Calu3 (cell line): Measurements from ENCODE around the gene LRMDA.

GRCh38 chr10:75136808-75137277 is 25.4 kb downstream of the SAMD8 start:
- PRO-cap, result no peak

GRCh38 chr10:75207952-75208703 is 2.5 kb upstream of the VDAC2 start:
- PRO-cap, result no peak

- PRO-cap, result no peak
These were observed 12.0 kb downstream of the COMTD1 start for GRCh38 chr10:75223450-75224441.

GRCh38 chr10:75224442-75224980 is 11.2 kb downstream of the COMTD1 start:
- PRO-cap, result no peak

- PRO-cap, result no peak
These were observed 3.7 kb downstream of the COMTD1 start for GRCh38 chr10:75231909-75232575.

GRCh38 chr10:75283720-75284407 is 48.1 kb upstream of the COMTD1 start:
- PRO-cap, result no peak

DNA sequence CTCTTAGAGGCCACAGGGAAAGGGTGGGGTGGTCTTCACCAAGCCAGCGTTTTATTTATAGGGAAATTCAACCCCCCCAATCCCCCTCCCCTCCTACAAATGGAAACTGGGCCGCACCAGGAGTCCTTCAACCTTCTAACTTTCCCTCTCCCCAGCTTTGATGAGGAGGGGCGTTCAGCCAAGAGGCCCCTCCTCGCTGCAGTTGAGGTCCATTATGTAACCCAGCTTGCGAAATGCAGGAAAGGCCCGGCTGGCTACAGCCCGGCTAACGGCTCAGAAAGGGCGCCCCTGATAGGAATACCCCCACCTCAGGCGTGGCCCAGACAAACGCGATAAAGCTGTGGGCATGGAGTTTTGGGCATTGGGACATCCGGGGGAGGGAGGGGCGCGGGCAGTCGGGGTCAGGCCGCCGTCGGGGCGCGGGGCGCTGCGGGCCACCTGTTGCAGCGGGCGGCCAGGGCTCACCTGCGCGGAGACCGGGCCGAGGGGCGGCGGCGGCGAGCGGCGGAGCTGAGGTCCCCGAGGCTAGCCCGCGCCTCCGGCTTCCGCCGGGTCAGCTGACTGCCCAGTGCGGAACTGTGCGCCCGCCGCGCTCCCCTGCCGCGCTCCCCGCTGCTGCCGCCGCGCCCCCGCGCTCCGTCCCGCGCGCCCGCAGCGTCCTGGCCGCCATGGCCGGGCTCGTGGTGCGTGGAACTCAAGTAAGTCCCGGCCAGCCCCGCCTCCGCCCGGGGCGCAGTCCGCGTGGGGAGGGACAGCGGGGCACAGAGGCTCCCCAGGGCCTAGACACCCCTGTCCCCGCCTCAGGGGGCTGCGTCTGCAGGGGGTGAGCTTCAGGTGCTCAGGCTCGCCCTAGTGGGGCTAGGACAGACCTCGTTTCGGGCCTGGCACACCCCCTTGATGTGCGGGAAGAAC is at the start of gene LRMDA:
Gene LRMDA, plus strand, starts transcription at position 568 of the 912 bp plus-strand sequence.
- PRO-cap, result bidirectional peak, plus-strand start at position 268 of the sequence, minus-strand start at position 159 of the sequence; bidirectional peak, plus-strand start at position 575 of the sequence, minus-strand start at position 559 of the sequence; unidirectional peak, minus-strand start at position 696 of the sequence

DNA sequence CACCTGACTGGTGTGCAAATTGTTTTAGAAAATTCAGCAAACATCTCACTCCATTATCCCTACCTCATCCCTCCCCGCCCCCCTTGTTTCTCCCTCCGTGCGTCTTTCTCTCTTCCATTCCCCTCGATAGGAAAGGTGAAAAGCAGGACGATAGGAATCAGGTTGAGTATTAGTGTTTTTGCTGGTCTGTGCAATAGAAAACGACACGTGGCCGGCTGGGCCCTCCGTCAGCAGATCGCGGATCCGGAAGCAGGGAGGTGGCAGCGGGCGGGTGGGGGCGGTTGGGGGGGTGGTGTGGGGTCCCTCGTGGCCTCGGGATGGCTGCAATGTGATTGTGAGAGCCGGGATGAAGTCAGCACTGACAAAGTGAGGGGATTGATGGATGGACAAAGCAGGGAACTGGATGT is 280.7 kb downstream of the LRMDA start:
- PRO-cap, result no peak

GRCh38 chr10:75755001-75755979 is 323.9 kb downstream of the LRMDA start:
- PRO-cap, result no peak

DNA sequence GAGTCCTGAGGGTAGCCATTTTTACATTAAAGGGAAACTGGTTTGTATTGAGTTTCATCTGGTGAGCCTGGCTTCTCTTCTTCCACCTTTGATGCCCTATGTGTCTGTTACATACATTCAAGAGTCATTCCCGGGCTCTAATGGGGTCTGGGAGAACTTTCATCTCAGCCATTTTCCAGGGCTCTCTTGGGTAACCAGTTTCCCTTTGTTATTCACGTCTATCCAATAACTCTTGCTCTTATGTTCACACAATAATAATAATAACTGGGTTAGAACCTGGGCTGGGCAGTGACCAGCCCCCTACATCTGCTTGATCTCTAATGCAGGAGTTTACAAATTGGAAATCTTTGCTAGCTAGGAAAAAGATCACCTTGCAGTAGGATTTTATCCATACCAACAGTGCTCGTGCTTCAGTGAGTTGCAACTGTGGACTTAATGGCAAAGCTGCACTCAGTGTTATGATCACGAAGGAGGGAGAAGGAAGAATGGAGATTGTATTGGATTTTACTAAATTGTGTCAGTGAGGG is 685.4 kb downstream of the LRMDA start:
- PRO-cap, result no peak

DNA sequence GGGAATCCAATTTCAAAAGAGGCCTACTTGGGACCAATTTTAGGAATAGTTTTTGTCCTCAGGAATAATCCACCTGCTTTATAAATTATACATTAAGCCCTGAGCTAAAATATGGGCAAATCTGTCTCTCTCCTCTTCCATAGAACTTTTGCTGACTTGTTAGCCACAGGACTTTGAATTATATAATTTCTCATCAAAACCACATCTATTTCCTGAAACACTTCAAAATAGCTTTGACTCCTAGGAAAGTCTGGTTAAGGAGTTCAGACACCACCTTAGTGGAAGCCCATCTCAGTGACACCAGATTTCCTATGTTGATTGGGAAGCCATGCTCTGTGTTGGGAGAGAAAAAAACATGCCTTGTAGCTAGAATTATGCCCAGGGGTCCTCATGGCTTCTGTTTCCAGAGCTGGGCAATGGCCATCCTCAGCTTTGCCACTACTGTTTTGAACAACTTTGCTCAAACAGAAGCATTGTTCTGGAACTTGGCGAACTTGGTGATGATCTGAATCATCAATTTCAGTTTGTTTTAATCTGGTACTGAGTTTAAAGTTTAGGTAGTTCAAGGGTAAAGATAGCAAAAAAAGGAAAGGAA is 736.7 kb downstream of the LRMDA start:
- PRO-cap, result no peak

DNA sequence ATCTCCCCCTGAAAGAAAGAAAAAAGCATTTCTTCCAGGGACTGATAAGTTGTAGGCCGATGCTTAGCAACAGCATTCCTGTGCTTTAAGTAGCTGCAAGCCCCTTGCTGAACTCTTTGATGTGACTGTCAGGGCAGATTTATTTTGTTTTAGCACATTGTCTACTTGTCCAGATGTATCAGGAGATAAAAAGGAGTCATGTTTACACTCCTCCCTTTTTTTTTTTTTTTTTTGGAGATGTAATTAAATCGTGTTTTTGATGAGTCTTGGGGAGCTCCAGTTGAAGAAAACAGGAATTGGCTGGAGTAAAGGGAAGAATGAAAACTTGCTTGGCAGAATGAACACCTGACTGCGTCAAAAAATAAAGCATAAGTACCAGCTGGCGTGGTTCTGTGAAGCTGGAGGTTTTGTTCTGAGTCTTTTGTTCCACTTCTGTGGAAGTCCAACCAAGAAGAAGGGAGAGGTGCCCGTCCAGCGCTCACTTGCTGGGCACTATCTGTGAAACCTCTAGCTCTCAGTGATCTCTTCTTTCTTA is 871.6 kb downstream of the LRMDA start:
- PRO-cap, result no peak

- PRO-cap, result no peak
These were observed 1093.9 kb downstream of the KCNMA1 start for GRCh38 chr10:76543713-76544100.

DNA sequence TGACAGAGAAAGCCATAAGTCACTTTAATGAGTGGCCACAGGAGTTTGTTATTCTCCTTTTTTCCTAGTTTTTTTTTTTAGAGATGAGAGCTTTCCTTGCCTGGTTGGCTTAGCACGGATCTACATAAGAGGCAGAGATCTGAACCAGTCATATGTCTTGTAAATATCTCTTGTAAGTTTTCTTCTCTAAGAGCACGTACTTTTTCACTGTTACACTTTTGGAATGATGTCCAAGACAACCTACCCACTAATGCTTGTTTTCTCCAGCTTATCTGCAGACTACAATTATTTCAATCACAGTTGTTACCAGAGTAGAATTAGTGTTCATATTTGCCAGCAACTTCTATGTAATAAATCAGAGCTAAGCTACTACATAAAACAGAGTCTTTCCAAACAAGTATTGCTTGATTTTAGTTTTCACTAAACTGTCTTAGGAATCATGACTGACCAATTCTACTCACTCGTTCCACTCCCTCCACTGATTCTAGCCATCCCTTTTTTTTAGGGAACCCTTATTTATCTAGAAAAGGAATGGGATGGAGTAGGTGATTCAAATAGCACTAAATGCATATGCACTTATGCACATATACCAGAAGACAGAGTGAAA is 444.5 kb downstream of the KCNMA1 start:
- PRO-cap, result no peak

- PRO-cap, result no peak
These were observed 286.9 kb downstream of the KCNMA1 start for GRCh38 chr10:77350589-77351154.

DNA sequence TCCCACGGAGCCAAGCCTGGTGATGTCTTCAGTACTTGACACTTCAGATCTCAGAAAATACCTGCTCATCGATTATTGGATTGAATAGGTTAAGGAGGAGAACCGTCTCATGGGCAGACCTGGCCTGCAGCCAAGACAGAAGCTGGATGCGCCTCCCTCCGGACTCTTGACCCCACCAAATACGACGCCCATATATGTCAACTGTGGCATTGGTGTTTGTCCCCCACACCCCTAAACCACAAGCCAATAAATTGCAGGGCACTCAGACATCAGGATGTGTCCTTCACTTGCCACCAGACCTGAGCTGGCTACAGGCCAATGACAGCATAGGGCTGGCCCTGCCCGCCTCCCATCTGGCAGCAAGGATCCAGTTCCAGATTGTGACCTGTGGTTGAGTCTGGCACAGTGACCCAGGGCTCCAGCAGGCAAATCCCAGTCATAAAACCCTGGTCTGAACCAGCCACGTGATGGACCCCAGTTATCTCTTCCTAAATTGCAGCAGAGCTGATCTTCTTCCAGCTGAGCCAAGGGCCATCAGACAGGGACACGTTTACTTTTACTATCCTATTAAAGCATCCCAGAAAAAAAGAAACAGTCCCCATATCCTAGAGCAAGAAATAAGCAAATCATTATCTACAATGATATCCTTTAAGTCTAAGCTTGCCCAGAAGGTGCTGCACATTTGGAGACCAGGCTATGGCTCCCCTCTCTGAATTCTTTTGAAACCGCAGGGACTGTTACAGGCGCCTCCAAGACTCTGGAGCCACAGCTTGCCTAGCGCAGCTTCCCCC is 157.5 kb downstream of the KCNMA1 start:
- PRO-cap, result no peak

DNA sequence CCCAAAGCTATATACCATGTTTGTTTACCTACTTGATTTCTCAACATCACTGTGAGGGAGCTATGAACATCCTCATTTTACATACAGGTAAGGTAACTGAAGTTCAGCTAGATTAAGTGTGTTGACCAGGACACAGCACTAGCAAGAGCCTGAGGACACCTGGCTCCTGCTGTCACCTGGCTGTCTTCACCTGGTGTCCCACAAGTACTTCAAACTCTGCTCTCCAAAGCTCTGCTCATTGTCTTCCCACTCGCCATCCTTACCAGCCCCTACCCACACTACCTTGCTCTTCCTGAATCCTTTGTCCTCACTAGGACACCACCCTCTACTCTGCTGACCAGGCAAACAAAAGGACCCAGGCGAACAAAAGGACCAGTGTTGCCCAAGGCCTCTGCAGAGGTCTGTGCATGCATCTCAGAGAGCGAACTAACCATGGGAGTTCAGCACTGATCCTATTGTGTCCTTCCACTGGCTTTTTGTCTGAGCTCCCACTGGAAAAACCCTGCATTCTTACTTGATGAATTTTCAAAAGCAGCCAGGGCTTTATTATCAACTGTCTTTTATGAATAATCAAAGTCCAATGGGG is 140.9 kb downstream of the KCNMA1 start:
- PRO-cap, result no peak

DNA sequence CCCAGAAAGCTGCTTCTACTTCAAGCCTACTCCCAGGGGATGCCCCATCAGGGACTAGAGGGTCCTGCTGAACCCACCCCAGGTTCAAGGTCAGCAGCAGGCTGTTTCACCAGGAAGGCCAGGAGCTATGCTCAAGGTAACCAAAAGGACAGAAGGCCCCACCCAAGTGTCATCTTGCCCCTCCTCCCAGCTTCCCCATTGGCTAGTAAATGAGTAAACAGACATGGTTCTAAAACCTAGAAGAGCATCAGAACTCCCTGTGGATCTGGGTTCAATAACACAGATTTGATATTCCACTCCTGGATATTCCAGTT is 84.0 kb downstream of the KCNMA1 start:
- PRO-cap, result no peak

- PRO-cap, result no peak
These were observed 30.9 kb downstream of the KCNMA1 start for GRCh38 chr10:77606507-77607344.

- PRO-cap, result no peak
These were observed 27.9 kb downstream of the KCNMA1 start for GRCh38 chr10:77609715-77610141.